Brain (tissue), 1 donor: ENCODE data around the genes TTC8 and NRDE2.

DNA sequence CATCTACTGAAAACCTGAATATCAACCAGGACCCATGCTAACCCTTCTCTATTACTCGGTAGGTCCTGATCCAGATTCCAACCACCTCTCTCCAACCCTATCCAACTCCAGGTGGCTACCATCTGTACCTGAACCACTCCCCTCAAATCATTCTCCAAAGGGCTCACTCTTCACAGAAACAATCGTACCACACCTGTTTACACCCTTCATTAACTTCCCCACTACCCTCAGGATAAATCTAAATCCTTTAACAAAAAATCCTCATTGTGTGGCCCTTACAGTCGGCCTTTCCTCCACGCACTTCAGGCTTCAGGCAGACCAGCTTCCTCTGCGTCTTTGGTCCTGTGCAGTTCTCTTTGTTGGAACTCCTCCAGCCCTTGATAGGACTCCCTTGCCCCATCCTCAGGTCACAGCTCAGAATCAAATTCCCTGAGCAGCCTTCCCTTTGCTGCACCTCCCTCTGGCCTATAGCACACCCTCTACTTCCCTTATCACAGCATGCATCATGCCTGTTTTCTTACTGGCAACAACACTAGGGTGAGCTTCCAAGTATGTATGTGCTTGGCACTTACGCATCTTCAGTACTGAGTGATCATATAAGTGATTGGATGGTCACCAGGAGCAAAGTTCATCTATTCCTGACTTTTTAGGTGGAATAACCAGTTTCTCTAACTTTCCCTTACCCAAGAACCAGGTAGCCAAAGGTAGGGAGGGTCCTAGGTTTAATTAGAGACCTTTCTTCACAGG, 6.6 kb downstream of the PTPN21 start:
- RRBS = no CpG with 5 or more reads among the region's 6 CpGs

GRCh38 chr14:88823939-88824461, 451 bp upstream of the TTC8 start:
- RRBS = no CpG with 5 or more reads among the region's 14 CpGs

DNA sequence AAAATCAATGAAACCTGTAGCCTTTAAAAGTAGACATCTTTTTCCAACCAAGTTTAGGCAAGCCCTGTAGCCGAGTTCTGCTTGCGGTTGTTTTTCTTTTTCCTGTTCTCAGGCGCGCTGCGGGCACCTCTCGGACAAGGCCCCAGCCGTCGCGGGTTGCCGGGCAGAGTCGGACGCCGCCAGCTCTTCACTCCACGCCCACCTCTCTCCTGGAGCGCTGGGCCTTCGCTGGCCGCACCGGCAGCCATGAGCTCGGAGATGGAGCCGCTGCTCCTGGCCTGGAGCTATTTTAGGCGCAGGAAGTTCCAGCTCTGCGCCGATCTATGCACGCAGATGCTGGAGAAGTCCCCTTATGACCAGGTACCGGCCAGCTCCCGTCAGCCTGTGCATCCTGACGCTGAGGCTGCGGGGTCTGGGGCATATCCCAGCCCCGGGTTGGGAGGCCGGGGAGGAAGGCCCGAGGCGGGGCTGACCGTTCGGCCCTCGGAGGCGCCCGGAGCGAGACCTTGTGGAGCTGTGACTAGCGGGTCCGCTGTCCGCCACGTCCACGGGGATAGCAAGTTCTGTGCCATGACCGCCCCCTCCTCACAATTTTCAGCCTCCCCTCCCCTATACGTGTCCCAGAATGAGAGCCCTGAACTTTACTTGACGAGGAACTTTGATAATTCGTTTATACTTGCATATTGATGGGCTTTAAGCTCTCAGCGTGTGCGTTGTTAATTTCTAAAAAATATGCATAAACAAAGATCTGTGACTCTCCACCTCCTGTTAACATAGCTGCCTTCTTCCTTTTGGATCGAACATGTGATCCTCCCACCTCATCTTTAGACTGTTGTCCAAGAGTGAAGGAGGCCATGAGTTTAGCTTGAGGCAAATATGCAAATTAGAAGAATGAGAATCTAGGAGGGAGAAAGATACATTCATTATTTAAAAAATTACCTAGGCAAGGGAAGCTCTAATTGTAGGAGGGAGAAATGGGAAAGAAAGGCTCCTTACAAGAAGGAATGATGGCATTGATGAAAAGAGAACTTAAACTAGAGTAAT, at the start of gene TTC8:
Gene TTC8, plus strand, starts transcription at position 190 of the 1,044 bp plus-strand sequence.
- RRBS = 2% methylated on average over 21 of the region's 50 CpGs

DNA sequence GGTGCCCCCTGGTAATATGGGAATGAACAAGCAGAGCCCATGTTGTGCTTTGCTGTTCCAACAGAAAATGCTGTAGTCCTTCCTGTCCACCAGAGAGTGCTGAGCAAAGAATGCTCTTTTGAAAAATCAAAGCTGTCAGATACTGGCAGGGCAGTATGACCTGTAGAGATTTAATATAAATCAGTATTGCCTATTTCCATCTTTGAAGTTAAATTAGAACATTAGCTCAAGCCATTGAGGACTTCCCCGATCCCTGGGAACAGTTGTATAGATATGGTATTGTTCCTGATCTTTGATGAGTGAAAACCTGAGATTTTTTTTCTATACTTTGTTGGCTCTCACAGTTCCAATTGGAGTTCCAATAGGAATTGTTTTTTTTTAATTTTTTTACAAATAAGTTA, 13.1 kb downstream of the TTC8 start:
- RRBS = no CpG with 5 or more reads among the region's 1 CpG

DNA sequence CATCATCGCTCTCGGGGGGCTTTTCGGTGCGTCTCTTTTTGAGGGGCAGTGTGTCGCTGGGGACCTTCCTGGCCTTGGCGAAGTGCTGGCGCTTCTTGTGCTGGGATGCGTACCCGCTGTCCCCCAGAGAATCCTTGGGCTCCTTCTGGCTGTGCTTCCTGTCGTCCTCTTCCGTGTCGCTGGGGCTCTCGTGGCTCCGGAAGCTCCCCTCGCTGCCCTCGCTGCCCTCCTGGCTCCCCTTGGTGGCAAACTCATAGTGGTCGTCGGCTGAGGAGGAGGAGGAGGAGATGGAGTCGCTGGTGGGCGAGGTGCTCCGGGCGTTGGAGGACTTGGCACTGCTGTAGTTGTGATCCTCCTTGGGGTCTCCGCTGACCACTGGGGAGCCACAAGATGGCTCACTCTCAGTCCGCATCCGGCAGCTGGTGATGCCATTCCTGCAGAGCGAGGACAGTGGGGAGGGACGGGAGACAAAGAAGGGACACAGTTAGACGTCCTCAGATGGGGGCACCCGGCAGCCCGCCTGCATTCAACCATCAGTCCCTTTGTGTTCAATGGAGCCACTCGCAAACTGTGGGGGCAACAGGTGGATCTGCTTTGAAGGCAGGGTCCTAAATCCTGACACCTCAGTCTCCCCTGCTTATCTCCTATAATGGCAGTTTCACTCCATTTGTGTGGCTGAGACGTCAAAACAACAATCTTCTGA, 254.3 kb downstream of the FOXN3 start:
- RRBS = 50% methylated on average over 4 of the region's 32 CpGs

DNA sequence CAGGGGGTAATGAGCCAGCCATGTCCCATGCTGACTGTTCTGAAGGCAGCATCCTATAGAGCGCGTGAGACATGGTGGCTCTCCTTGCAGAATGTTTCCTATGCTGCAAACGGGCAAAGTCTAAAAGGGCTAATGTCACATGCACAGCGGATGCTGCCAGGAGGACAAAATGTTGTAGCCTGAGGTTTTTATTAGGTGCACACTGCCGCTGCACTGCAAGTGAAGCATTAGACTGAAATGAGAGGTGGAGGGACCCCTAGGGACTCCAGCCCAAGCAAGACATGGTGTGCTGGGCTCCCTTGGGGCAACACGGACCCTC, 230.5 kb downstream of the FOXN3 start:
- RRBS = no CpG with 5 or more reads among the region's 6 CpGs

GRCh38 chr14:89284341-89285021, 132.6 kb downstream of the FOXN3 start:
- RRBS = no CpG with 5 or more reads among the region's 12 CpGs

DNA sequence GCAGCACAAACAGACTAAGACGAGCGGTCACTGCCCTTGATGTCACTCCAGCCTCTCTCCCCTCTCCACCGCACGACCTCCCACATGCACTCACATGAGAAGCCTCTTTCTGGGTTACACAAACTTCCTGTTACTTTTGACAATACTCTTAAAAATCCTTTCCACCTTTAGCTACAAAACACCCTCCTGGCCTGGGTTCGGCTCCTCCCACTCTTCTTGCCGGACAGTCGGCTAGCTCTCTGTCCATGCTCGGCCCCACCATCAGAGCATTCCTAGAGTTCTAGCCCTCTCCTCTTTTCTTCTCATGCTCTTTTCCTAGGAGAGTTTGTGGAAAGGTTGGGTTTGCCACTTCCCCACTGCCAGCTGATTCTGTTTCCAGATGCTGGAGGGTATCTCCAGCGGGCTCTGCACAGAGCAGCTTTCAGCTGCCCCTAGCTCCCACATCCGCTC, 124.2 kb downstream of the FOXN3 start:
- RRBS = no CpG with 5 or more reads among the region's 10 CpGs

DNA sequence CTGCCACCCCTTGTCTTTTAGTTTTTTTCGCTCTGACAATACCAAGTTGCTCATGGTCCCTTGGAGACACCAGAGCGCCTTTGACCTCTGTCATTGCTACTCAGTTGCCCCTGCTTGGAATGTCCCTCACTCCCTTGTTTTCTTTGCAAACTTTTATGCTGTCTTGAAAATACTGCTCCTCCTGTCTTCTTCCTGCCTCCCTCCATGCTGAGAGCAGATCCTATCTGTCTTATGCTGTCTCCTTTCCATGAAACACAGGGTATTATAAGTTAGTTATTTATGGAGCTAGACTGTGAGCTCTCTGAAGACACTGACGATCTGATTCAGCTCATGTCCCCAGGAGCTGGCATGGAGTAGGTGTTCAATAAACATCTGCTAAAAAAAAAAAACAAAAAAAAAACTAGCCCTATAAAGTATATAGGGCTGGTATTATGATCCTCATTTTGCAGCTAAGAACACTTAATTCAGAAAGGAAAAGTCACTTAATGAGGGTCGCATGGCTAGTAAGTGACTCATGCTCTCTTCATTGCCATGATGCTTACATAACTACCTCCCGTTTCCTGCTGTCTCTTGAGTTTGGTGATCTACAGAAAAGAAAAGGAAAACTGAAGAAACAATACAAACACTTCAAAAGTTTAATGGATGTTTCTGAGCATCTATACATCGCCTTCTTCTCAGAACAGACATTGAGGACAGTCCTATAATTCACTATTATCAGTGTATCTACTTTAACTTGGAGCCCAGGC, 113.7 kb downstream of the FOXN3 start:
- RRBS = no CpG with 5 or more reads among the region's 6 CpGs

DNA sequence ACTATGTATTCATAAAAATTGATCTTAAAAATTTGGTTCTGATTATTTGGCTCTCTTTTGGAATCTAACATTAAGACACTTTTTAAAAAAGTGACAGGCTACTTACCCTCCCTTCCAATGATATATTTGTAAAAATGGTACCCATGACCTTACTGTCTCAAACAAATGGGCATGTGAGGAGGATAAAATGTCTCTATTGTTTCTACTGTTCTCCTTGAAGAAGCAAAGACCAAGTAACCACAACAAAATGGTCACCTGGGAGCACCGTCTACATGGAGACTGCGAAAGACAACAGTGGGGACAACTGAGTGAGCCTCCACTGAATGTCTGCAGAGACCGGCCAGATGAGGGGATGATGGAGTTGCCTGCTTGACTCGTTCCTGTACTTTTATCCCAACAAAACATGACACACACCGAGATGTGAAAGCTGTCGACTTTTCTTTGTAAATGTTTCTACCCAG, 67.0 kb downstream of the FOXN3 start:
- RRBS = no CpG with 5 or more reads among the region's 6 CpGs

- RRBS = no CpG with 5 or more reads among the region's 15 CpGs
Measured at GRCh38 chr14:89383509-89384550, 33.2 kb downstream of the FOXN3 start.

GRCh38 chr14:89427974-89429311, 11.4 kb upstream of the FOXN3 start:
- RRBS = no CpG with 5 or more reads among the region's 26 CpGs

DNA sequence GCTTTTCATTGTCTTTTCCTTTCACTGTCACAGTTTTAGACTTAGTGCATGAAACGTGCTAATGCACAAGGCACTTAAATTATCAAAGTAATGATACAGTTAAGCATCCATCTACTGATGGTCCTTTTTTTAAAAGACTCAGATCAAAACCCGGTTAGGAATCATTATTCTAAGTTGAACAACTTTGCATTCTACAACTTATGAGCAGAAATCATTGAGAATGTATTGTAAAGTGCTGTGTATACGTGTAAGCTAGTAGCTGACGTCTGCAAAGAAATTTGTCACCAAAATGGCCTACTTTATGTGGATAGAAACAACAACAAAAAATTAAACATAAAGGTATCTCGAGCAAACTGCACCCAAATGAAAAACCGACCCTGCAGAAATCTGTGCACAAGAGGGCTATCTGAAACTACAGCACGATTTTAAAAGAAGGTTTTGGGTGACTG, 200.4 kb upstream of the FOXN3 start:
- RRBS = no CpG with 5 or more reads among the region's 7 CpGs

DNA sequence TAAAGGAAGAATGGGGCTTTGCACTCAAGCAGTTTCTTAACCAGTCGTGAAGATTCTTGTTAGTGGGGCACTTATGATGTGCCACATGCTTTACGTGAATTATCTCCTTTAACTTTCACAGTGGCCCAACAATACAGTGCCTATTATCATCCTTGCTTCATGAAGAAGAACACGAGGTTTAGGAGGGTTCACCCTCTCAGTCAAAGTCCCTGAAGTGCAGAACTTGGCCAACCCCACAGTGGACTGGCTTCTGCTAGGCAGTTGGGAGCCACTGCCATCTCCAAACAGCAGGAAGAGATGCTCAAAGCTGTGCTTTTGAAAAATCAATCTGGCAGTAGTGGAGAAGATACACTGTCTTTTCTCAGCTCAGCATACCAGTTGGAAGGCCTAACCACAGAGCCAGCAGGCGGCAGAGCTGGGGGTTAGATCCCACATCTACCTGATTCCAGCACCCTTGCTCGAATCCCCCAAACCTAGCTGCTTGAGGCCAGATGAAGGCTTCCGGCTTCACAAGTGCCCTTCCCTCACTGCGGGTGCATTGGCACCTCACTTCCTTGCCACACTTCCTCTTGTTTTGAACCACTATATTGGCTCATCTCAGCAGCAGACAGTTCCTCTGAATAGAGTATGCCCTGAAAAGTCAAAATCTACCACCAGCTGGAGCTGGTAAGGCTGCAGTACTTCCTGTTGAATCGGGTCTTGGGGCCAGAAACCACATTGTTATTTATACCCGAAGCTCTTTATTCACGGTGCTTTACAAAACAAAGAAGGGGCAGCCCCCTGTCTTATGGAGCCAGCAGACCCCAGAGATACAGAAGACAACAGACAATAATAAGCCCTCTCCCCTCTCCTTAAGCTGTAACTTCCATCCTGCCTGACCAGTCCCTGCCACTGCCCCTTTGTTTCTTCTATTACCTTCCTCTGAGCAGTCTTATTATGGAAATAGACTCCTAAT, 233.8 kb downstream of the EFCAB11 start:
- RRBS = no CpG with 5 or more reads among the region's 10 CpGs

DNA sequence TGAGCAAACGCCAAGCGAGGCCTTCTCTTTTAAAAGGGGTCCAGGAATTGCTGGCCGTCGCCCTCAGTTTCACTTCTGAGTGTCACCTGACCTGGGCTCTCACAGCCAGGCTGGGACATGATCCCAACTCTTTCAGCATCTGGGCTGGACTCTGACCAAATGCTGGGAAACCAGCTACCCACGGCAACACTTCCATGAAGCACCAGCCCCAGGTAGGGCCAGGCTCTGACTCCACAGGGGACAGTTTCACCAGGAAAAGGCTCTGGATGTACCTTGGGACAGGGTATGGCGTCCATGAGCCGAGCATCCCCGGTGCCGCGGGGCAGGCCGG, 22.3 kb downstream of the PSMC1 start:
- RRBS = no CpG with 5 or more reads among the region's 11 CpGs

DNA sequence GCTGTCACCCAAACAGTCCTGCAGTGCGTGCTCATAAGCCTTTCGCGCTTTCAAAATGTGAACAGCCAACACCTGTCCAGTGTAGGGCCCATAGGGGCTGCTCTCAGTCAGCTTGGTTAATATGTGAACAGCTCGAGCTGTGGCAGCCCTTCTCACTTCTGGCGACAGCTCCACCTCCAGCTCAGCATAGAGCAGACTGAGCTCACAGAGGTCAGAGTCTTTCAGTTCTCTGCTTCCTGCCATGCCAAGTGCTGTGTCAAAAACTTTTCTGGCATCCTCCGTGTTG, 32.3 kb downstream of the PSMC1 start:
- RRBS = no CpG with 5 or more reads among the region's 6 CpGs

- RRBS = no CpG with 5 or more reads among the region's 4 CpGs
Measured at GRCh38 chr14:90330304-90330592, 1.5 kb downstream of the NRDE2 start.

DNA sequence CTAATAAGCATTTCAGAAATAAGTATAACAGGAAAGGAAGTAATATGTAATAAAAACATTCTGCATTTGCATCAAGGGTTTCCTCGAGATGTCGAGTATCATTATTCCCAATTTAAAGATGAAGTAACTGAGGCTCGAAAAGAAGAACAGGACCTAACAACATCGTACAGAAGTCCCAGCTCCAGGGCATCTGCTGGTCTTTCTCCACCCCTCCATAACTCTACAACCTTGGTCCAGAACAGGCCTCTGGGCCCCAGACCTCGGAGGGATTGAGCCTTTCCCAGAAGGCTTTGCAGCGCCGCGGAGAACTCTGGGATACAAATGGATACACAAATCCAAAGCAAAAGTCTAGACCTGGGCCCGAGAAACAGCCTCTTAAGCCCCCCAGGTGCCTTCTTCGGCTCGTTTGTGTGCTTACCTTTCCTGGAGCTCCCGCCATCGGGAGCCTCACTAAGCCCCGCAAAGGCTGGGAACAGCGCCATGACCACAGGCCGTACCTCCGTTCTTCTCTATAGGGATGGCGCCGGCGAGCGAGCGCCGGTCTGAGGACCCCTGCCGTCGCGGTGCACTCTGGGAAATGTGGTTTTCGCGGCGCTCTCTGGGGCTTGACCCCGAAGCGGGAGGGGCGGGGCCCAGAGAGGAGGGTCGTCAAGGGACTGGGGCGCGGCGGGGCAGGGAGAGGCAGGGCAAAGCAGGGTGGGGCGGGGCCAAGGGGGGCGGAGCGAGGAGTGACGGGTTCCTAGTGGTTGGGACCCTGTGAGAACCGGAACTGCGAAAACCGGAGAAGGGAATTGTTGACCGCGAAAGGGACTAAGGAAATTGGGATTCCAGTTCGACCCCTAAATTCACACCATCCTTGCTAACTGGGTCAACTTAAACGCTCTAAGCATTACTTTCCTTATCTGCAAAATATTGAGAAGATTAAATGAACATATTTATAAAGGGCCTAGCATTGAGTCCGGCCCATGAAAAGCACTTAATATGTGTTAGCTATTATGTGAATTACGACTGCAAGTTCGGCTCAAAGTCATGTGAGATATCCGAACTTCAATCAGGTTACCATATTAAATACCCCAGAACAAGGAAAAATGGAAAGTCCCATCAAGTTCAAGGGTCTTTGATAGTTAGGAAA, at the start of gene NRDE2:
Gene NRDE2, minus strand, starts transcription at position 519 of the 1,132 bp plus-strand sequence.
- RRBS = no CpG with 5 or more reads among the region's 51 CpGs

DNA sequence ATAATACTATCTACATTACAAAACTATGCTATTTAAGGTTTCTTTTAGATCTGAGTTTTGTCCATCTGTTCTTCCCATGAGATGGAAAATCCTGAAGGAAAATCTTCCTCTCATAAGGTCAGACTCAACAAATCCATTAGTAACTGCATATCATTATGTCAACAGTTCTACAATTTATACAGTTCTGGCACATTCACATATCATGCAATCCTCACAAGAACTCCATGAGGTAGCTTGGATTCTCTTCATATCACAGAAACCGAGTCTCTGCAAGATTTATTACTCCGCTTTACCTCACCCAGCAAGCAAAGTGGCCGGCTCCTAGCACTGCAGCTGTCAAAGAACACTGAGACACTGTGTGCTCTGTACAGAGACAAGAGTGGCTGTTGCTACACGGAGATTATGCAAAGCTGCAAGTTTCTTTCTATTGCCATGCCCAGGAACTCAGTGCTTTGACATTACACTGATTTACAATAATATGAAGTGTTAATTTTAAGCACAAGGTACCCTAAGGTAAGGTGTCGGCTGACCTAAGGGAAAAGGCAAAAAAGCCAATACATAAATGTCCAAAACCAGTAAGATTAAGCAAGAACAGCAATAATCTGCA, 15.4 kb upstream of the CALM1 start:
- RRBS = no CpG with 5 or more reads among the region's 5 CpGs

GRCh38 chr14:90398329-90399053, 1.7 kb downstream of the CALM1 start:
- RRBS = 1% methylated on average over 4 of the region's 36 CpGs